H9 (cell line): ENCODE measurements around a stretch of chr9.

GRCh38 chr9:178215-178476 lies 710 bp downstream of the ZNG1A start:
- PRO-cap, result no peak

GRCh38 chr9:209233-209891 lies 5.3 kb upstream of the DOCK8 start:
- PRO-cap, result no peak

DNA sequence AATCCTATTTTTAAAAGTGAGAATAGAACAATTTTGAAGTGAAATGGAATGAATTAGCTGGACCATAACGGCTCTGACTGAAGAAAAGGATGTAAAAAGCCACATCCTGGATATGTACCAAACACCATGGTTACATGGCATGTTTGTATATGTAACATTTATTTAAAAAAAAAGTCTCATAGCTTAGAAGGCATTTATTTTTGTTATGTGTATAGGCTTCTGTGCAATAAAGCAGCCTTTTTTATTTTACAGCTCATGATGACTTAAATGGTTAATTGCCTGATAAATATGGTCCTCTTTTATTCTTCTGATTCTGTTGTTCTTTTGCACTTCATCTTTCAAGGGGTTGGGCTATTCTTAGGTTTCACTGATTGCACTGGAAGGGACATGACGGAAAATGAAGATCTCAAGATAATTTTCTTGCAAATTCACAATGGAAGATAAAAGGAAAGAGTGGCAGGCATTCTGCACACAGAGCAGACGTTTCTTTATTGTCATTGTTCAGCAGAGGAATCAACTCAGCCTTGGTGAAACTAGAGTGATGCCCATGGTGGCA lies 63.1 kb downstream of the DOCK8 start:
- PRO-cap, result no peak

GRCh38 chr9:375357-375607 lies 129.2 kb upstream of the KANK1 start:
- PRO-cap, result no peak

GRCh38 chr9:536629-537180 lies 32.2 kb downstream of the KANK1 start:
- PRO-cap, result no peak

GRCh38 chr9:546270-546556 lies 41.7 kb downstream of the KANK1 start:
- PRO-cap, result no peak

- PRO-cap, result no peak
Observed at GRCh38 chr9:565658-565983, 61.1 kb downstream of the KANK1 start.

- PRO-cap, result no peak
Observed at GRCh38 chr9:585266-585927, 80.9 kb downstream of the KANK1 start.

DNA sequence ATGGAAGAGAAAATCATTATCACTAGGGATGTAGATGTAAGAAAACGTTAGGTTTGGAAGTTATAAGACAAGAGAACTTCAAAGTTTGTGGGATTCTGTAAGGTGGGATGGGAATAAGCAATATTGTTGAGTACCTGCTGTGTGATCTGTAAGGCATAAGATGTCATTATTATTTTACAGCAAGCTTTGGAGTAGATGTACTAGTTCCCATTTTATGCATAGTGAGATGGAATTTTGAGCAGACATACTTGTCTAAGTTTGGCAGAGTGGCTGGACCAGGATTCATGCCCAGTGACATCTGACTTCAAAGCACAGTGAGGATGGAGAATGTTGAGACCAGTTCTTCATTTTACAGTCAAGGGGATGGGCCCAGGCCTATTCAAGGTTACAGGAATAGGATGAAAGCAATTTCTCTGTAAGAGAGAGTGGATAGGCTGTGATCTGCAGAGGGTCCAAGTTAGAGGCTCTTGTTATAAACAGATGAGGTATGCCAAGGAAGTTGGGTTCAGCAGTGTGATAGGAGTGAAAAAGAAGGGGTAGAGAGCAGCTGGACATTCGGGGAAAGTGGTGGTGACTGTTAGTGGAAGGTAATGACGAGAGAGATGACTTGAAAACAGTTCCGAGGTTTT lies 81.5 kb downstream of the KANK1 start:
- PRO-cap, result no peak

DNA sequence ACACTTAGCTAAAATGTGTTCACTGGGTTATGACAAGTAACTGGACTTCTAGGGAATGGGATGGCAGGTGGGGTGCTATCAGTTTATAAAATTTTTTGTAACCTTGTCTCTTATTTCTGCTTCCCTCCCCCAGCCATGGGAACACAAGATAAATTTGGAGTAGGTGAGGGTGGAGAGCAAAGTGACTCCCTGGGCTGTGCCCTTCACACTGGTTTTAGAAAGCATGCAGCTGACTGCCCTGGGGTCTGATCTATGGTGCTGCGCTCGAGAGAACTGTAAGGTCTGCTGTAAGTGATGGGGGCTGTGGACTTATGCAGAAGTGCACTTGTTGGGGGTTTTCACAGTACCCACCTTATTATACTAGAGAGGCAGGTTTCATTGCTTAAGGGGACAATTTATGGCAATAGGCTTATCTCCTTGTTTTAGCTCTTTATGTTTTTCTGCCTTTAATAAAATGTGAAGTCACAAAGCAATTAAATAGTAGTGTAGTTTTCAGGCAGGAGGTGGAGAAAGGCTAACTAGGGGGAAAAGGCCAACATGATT lies 89.4 kb downstream of the KANK1 start:
- PRO-cap, result no peak

DNA sequence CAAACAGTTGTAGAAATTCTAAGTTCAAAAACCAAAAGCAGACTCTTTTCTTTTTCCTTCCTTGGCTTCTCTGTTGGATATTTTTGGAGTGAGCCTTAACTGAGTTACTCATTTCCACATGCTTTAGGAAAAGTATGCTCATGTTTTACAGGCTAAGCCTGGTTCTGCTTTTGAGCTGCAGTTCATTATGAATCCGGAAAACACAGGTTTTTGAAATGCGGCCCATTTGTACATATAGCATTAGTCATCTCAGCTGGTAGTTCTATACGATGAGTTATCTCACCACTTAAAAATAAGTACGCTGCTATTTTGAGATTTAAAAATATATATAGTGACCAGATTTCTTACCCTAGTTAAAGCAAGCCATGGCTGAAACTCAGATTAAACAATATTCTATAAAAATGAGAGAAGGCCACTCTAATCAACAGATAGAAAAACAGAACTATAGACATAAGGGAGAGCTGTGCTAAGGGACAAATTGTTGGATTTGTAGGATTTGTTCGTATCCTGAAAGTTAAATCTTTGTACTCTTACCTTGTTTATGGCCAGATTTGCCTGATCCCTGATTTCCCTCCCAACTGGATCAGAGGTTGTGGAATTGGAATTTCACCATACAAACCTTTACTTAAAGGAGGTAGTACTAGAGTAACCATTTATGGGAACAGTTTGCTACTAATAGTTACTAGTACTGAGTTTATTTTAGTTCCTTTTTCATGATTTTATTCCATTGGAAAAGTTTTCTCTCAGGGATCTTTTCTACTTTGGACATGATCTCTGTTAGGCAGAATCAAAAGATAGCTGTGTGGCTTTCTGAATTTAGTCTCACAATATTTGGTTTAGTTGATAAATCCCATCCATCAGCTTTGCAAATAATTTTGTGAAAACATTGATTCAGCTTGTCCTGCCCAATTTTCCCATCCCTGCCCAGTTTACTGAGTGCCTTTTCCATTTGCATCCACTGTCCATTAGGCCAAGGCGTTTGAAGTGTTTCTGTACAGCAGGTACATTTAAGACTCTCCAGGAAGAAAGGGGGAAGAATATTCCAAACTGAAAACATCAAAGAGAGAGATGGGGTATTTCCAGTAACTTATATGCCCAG lies 156.2 kb upstream of the DMRT1 start:
- PRO-cap, result no peak

DNA sequence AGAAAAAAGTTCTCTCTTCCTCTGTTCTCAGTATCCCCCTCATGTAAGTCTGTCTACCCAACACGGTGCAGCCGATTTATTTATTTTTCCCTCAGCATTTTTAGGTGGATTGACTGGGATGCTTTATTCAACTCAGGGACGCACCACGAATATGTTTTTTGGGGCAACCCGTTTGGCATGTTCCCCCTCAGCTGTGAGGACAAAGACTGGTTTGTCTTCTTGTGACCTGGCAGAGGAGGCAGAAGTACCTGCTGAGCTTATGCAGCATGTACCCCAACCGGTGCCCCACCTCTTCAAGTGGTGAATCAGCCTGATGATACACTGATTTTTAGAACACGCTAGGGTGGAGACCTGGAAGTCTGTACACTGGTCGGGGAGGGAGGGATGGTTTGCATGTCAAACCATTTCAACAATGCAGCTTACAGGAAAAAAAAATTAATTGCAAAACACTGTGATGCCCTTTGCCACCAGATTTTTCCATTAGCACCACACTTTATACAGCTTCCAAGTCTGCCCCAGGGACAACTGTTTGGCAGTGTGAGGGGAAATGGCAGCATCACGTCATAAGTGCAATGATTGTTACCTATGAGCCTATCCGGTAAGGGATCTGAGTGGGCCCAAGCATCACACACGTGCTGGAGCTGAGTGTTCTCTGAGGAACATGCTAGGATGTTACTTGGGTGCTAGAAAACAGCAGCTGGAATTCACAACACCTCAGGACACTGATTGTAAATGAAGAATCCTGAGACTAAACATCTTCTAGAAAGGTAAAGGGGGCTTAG lies 155.2 kb upstream of the DMRT1 start:
- PRO-cap, result no peak

- PRO-cap, result no peak
Observed at GRCh38 chr9:698098-698725, 143.3 kb upstream of the DMRT1 start.

DNA sequence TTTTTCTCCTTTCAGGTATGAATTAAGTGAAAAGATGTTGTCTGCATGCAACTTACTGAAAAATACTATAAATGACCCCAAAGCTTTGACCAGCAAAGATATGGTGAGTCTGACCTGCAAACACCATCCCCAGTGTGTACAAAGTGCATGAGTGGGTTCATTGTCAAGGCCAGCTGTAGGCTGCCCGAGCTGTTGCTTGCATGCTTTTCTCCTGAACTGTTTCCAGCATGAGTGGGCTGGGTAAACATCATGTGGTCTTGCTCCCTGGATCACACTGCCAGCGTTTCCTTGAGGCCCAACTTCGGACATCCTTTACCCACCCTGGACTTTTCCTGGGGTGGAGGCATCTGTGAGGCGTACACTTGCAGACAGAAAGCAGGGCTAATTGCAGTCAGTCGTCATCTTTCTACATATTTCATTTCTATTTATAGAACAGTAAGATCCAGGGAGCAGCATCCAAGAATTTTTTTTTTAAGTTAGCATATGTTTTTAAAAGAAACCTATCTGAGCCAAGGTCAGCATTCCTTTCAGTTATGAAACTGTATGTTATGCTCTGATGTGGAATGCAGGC lies 106.7 kb upstream of the DMRT1 start:
- PRO-cap, result no peak

- PRO-cap, result no peak
Observed at GRCh38 chr9:751093-751930, 90.2 kb upstream of the DMRT1 start.

- PRO-cap, result no peak
Observed at GRCh38 chr9:967954-968435, 8.5 kb upstream of the DMRT3 start.

- PRO-cap, result unidirectional peak, plus-strand start at chr9:972120
Observed at GRCh38 chr9:971612-972420, 4.6 kb upstream of the DMRT3 start.

DNA sequence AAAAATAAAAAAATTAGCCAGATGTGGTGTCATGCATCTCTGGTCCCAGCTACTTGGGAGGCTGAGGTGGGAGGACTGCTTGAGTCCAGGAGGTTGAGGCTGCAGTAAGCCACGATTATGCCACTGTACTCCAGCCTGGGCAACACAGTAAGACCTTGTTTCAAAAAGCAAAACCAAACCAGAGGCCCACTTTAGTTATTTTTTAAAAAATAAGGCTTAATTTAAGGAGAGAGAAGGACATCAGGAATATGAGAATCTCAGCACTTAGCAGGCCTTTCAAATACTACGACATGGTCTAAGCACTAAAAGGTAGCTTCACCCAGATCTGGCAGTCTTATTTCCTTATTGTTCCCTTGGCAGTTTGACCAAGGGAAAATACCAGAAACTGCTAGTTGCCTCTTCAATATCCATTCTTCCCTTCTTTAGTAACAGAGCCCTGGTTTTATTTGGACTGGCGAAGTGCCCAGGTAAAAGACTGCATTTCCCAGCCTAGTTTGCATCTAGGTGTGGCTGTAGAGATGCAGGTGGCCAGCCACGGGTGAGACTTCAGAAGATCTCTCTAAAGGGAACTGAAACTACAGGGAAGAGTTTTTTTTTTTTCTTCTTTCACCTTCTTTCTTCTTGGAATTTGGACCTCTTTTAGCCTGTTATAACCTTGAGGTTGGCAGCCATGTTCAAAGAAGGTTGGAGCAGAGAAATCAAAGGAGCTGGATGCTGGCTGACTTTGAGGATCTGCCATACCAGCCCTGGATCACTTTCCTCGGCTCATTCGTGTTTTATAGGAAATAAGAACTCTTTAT lies 21.5 kb downstream of the DMRT2 start:
- PRO-cap, result no peak

GRCh38 chr9:2017951-2018103 lies 2.7 kb downstream of the SMARCA2 start:
- PRO-cap, result no peak

GRCh38 chr9:2060567-2061069 lies 45.5 kb downstream of the SMARCA2 start:
- PRO-cap, result no peak